LHCN-M2 (cell line): ENCODE data around the genes ITM2A, PABPC5 and SRPX2.

DNA sequence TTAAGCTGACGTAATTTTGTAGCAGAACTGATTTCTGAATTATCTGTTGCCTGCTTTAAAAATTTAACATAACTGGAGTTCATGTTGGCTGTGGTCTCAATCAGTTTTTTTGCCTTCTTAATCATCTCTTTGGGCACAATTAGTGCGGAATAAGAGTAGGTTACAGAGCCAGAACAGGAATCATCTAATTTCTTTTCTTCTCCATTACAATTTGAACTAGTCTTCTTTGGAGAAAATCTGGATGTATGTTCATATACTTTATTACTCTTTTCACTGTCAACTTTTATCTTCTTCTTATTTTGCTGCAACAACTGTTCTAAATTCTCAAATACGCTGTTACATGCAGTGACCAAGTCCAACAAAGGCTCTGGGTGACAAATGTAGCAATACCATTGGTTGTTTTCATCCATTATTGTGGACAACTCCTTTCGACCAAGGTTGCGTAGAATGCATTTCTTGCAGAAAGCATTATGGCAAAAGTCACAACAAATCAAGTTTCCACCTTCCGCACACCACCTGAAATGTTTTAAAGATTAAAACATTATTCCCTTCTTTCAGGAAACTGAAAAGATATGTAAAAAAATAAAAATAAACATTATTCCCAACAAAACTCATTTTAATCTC is 101.8 kb downstream of the ATRX start:
- RAMPAGE, long total RNA: no peak

DNA sequence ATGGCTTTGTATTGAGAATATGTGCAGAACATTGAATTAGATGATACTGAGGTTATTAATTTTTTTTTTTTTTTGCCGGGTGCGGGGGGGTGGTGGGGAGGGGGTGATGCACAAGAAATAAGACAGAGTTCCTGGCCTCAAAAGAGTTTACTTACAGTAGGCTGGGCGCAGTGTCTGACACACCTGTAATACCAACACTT is 908 bp downstream of the ATP7A start:
- RAMPAGE, long total RNA: no peak

DNA sequence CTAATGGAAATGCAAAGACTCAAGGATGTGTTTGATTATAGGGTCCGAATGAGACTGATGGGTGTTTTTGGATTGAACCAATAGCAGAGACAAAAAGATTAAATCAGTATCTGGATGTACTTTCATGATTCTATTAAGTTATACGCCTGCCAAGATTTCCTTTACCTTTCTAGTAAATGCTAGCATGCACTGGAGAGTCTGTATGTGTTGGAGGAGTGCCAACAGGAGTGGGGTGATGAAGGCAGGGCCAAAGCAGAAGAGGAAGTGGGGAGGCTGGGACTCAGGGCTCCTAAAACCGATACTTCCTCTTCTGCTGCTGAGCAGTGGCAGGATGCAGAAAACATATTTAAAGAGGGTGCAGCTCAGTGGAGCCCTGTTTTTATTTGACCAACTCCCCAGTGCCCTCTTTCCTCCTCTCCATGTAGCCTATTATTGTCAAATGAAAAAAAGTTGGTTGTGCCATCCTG is 5.6 kb downstream of the CYSLTR1 start:
- RAMPAGE, long total RNA: no peak

- RAMPAGE, long total RNA: no peak
Measured at GRCh38 chrX:79133662-79134504, 10.6 kb upstream of the GPR174 start.

DNA sequence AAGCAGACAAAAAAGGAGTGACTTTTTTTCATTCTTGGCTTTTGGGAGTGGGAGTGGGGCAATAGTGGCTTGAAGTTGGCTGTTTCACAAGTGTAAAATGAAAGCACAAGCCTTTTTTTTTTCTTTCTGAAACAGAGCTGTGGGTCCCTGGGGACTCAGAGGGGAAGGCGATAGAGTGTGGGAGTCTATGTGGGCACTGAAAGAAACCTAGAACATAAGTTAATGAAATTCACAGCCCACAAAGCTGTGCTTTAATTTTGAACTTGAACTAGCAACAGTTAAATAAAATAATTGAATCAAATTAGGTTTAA is 107.7 kb downstream of the ITM2A start:
- RAMPAGE, long total RNA: no peak

- RAMPAGE, long total RNA: no peak
Measured at GRCh38 chrX:79366725-79367836, at the start of gene ITM2A. Gene ITM2A, minus strand, starts transcription at chrX:79367334.

DNA sequence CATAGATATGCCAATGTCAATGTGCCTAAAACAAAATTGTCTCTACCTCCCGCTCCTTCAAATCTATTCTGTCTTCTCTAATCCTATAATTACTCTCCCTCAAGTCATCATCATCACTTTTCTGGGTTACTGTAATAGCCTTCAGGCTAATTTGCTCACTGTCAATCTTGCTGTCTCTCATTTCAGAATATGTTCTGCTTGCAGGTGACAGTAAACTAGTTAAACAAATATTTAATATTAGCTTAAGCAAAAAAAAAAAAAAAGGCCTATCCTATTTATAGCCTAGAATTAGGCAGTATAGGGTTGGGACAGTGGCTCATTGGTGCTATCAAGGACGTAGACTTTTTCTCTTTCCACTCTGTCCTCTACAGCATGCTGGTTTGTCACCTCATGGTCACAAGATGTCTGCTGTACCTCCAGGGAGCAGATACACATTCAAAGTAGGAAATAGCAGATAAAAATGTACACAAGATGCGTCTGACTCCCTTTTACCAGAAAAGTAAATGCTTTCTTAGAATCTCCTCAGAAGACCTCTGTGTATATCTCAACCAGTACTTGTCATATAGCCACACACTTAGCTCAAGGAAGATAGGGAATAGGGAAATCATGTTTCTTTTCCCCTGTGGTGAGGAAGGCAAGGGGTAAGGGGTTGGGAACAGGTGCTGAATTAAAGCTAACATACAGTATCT is 86.2 kb downstream of the APOOL start:
- RAMPAGE, long total RNA: no peak

DNA sequence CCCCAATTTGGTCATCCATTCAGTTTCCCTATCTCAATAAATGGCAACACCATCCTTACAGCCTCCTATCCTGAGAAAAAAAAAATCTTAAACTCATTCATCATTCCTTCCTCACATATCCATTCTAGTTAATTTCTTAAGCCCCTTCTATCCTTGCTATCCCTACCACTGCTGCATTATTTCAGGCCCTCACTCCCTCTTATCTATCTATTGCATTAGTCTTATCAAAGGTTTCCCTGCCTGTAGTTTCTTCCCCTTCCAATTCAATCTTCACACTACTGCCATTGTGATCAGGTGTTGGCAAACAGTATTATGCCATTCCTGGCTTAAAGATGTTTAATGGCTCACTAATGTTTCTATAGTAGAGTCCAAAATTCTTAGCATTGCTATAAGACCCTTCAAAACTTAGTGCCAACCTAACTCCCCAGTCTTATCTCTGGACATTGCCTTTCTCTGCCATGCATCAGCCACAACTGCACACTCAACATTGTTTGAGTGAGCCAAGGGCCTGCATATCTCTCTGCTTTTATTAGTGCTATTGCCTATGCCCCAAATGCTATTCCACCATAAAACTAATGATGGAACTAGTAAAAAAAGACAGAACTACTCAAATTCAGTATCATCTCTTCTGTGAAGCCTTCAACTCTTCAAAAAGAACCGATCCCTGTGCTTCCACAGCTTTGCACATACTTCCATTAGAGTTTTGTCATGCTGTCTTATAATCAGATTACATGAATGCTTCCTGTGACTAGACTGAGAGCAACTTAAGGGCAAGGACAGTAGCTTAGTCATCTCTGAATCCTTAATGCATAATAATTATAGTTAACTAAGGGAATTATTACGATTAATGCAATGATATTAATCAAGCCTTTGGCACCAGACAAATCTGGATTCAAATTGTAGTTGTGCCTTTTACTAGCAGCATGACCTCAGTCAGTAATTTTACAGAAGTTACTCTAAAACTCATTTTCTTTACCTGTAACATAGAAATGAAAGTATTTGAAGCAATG is 53.8 kb downstream of the CHM start:
- RAMPAGE, long total RNA: no peak

- RAMPAGE, long total RNA: no peak
Measured at GRCh38 chrX:86046266-86046630, 1.1 kb downstream of the CHM start.

- RAMPAGE, long total RNA: no peak
Measured at GRCh38 chrX:90458327-90458935, 536.7 kb downstream of the TGIF2LX start.

- RAMPAGE, long total RNA: no peak
Measured at GRCh38 chrX:91434330-91435280, at the start of gene PABPC5. Gene PABPC5, plus strand, starts transcription at chrX:91434839.

DNA sequence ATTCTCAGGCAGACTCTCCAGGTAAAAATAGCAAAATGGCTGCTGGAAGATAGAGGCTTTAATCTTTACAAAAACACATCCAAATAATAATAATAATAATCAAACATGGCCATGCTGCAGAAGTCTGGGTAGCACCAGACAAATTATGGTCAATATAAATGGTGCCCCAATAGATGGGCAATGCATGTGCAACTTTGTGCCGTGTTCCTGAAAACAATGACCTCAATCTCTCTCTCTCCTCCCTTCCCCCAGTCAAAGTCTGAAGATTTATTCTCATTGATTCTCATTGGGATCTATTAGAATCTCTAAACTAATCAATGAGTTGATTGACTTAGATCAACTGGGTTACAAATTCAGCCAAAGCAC is 344.4 kb downstream of the NAP1L3 start:
- RAMPAGE, long total RNA: no peak

DNA sequence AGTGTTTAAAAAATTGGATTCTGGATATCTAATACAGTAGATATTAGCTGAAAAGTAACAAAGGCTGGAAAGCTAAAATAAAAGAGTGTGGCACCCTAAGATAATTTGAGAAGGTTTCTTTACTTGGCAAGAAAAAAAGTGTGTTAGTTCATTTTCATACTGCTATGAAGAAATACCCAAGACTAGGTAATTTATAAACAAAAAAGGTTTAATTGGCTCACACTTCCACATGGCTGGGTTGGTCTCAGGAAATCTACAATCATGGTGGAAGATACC is 1164.1 kb upstream of the DIAPH2 start:
- RAMPAGE, long total RNA: no peak

DNA sequence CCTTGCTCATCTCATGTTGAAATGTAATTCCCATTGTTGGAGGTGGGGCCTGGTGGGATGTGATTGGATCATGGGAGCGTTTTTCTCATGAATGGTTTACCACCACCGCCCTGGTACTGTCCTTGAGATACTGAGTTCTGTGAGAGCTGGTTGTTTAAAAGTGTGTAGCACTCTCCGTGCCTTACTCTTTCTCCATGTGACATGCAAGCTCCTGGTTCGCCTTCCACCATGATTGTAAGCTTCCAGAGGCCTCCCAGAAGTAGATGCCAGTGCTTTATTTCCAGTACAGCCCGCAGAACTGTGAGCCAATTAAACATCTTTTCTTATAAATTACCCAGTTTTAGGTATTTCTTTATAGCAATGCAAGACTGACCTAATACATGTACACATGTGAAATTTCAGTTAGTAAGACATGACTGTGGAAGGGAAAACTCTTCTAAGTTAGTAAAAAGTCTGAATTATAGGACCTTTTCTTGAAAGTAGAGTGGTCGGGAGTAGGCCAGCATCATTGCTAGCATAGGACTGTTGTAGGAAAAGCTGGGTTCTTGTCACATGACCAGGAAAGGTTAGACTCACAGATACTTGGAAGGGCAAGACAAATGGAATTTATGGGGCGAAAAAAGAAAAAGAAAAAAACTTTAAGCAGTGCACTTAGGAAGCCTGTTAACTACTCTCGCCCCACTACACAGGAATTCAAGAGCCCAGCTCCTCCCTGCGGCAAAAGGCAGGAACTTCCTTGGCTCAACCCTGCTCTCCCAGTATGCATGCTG is 40.5 kb upstream of the RPA4 start:
- RAMPAGE, long total RNA: no peak

GRCh38 chrX:97046640-97047034 is 162.9 kb downstream of the RPA4 start:
- RAMPAGE, long total RNA: no peak

DNA sequence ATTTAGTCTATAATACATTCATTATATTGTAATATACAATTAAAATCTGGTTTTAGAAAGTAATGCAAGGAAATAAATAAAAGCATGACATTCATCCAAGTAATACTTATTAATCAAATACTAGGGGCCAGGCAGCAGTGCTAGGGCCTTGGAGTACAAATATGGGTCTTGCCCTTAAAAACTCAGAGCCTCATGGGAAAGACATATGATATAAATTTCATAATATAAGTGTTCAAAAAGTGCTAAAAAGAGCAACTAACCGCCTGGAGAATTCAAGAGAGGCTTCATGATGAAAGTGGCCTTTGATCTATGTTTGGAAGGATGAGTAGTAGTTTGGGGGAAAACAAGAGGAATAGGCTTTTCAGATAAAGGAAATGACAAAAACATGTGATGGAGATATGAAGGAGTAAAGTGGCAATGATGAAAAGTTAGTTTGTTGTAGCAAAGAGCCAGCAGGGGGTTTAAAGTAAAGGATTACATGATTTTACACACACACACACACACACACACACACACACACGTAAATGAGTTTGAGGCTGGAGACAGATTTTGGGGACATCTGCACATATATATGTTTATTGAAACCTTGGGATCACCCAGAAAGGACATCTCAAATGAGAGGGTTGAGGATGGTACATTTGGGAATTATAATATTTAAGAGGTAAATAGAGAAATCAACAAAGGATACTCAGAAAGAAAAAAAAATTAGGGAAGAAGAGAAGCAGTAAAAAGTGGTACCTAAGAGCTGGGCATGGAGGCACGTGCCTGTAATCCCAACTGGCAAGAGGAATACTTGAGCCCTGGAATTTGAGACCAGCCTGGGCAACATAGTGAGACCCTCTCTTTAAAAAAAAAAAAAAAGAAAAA is 553.8 kb downstream of the RPA4 start:
- RAMPAGE, long total RNA: no peak

DNA sequence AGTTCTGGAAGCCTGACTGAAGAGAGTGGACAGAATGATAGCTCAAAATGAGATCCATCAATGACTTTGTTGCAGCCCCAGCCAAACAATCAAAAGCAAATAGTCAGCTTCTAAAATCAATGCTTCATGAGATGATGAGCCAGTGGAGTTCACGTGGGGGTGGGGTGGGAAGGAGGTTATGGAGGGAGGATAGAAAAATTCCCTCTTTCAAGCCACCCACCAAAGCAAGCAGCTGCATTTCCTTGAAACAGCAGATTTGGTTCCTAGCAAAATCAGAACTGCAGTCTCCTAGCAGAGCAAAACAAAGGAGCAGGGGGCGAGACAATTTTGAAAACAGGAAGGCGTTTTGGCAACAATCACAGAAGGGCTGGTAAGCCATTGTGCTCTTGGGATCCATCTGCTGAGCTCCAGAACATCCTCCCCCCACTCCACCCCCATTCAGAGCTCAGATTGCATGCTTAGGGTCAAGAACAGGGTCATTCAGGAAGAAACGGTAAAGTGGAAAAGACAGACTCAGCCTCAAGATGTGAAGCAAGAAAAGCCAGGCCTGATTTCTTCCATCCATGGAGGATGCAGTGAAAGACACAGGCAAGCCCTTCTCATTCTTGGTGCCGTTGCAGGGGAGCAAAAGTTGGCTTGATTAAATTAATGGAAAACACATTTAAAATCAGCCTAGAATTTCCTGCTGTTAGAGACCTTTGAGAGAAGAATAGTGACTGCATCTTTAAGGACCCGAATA is 7.6 kb upstream of the PCDH19 start:
- RAMPAGE, long total RNA: no peak

DNA sequence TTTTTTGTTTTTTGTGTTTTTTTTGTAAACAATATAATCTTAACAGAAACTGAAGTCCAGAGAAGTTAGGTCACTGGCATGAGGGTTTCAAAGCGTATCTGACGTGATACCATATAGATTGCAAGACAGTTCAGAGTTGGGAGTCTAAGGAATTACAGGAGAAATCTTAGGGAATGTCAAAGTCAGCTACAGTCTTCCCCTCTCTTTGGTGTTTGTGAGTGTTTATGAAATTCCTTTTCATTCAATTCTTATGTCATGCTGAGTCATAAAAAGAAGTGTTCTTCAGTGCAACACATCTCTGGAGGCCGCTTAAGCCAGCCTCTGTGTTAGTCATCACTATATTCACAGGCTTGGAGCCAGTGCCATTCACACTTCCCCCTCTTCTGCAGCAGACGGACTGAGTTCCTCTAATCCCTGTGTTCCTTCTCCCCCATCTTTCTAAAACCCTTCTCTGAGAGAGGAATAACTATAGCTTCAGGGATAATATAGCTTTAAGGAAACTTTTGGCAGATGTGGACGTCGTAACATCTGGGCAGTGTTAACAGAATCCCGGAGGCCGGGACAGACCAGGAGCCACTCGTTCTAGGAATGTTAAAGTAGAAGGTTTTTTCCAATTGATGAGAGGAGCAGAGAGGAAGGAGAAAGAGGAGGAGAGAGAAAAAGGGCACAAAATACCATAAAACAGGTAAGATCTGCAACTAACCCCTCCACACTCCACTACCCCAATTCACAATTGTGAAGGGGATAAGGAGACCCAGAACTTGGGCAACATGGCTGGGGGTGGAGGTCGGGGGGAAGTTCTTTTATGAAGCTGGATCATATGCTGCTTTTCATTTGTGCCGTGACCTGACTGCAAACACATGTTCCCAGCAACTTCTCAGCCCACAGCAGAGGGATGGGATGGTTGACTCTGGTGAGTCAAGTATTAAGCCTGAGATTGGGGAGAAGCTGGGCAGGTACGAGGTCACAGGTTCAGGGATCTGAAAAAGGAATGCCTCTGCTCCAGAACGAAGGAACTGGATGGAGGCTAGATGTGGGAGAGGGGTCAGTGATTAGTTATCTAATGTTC is at the start of gene SRPX2:
Gene SRPX2 (plus strand): TSS at position 369 of the 1,069 bp plus-strand sequence.
- RAMPAGE, long total RNA: no peak

GRCh38 chrX:100644974-100645521 is 1.0 kb downstream of the SRPX2 start:
- RAMPAGE, long total RNA: no peak

DNA sequence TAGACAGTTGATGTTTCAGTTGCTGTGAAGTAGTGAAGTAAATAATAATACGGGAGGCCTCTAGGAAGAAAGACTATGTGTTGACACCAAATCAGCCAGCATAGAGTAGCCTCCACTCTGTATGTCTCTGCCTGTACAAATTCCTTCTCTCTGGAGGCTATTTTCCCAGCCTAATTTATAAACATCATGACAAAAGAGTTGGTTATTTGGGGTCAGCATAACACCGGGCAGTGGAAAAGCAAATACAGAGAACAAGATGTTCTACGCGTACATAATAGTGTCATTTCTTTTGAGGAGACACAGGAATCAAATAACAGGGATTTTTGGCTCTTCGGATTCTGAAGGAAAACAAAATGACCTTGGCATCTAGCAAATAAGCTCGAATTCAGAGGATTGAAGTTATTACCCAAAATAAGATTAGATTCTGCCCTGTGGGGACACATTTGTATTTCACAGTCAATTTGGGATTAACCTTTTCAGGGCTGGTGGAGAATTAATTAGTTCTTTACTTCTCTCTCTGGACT is 13.9 kb upstream of the SYTL4 start:
- RAMPAGE, long total RNA: no peak